Hepatocyte (in vitro differentiated cells and primary cell): Measurements from ENCODE around the gene TENM3.

DNA sequence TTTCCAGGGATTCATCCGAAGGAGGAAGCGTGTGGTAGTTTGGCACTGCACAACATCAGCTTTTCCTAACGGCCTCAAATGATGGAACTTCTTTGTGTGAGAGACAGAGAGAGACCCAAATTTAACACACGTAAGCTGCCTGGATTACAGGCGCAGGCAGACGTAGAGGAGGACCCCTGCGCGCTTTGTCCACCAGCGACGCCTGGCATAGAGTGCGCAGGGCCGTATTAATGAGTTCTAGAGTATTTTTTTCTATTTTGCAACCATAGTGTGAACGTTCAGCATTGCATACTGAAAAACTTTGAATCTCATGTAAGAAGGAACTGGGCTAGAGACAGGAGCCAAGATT, 101.8 kb upstream of the TENM3 start:
- RAMPAGE, long total RNA, result no peak
- RRBS, result no CpG with 5 or more reads among the region's 13 CpGs

DNA sequence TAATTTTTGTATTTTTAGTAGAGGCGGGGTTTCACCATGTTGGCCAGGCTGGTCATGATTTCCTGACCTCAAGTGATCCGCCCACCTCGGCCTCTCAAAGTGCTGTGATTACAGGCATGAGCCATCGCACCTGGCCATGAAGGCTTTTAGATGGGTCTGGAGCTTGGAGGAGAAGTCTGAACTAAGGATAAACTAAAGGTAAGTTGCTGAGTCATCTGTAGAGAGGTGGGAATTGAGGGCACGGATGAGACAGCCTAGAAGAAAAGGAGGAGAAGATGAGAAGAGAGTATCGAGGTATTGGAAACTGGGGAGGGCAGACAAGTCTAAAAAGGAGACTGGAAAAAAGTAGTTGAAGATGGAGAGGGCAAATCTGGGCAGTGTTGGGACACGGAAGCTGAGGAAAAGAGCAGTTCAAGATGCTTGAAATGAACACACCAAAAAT, at the start of gene TENM3:
Gene TENM3 (plus strand): TSS at position 124 of the 442 bp plus-strand sequence.
- RAMPAGE, long total RNA, result no peak
- RRBS, result no CpG with 5 or more reads among the region's 7 CpGs

DNA sequence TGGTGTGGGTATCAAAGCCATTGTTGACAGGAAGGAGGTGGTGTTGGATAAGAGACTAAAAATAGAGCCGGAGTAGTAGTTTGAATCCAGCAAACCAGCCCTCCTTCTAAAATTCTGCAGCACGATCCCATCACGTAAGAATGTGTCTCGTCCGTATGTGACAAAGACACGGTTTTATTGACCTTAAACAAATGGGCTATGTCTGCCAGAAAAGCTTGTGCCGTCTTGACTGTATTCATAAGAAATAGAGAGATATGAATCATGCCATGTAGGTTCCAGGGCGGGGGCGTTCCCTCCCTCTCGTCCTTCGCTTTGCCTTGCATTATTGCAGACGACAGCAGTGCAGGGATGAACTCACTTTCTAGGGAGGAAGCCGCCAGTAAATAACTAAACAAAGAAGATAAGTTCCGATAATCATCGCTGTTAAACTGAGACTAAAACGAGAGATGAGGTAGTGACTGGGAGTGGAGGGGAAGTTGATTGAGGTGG, 3.3 kb downstream of the TENM3 start:
- RAMPAGE, long total RNA, result no peak
- RRBS, result no CpG with 5 or more reads among the region's 16 CpGs

DNA sequence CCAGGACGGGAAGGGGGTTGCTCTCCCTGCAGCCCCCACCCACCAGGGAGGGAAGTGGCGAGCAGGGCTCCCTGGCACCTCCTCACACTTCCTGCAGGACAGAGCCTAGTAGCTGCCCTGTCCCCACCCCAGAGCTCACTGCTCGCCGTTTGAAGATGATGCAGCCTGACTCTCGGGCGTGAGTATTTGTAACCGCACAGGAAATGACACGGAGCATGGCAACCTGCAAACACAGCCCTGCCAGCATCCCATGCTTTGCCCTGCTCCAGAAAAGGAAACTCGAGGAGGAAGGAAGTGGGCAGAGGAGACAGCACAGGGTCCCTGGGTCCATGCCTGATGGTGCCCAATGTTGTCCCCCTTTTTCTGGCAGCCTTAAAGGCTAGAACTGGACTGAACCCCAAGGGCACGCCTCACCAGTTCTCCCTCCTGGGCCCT, 108.0 kb downstream of the DCTD start:
- RAMPAGE, long total RNA, result no peak
- RRBS, result no CpG with 5 or more reads among the region's 10 CpGs

DNA sequence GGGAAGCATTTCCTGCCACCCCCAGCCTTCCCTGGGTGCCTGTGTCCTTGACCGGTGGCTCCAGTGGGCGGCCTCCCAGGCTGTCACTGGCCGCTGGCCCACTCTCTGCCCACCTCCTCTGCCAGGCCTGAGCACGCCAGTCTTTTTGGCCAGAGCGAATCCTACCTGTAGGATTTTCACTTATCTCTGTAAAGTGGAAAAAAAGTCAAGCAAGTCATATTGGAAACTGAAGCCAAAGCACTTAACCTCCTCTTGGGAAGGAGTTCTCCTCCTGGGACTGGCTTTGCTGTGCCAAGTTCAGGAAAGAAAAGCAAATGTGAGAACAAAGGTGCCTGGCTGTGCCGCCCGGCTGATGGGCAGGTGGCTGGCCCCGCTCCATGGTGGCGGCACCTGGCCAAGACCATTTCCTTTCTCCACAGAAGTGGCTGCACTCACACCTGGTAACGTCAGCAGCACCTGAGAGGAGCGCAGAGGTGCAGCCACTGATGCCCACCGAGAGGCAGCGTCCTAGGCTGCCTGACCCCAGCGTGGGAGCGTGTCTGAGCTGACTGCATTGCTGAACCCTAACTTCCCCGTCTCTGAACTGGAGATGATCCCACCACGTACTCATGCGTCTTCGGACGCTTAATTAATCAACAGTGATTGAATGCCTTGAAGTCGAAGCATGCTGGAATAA, 54.3 kb downstream of the DCTD start:
- RAMPAGE, long total RNA, result no peak
- RRBS, result 17% methylated on average over 1 of the region's 21 CpGs

DNA sequence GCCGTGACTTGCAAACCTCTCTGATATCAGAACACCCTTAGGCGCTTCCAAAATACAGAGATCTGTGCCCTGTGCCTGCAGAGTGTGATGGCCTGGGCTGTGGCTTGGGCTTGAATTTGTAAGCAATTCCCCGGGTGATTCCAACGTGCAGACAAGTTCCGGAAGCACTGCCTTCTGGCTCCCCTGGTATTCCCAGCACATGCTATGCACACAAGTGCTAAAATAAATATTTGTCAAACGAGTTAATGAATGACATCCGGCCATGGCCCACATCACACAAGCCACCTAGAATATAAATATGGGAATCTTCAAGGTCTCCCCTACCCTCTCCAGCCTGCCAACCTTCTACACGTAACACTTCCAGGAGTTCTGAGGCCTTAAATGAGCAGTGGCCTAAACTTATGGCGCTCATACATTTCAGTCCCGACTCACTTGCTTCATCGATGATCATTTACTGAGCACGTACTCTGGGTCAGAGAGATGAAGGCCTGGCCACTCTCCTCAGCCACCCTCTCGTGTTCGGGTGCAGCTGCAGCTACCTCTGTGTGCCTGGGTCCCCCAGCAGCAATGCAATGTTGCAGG, 21.3 kb downstream of the DCTD start:
- RAMPAGE, long total RNA, result no peak
- RRBS, result 19% methylated on average over 3 of the region's 14 CpGs

- RAMPAGE, long total RNA, result no peak
- RRBS, result no CpG with 5 or more reads among the region's 5 CpGs
These were observed 47.5 kb downstream of the WWC2 start for GRCh38 chr4:183146422-183147033.

- RAMPAGE, long total RNA, result no peak
- RRBS, result no CpG with 5 or more reads among the region's 13 CpGs
These were observed 51.4 kb downstream of the CLDN22 start for GRCh38 chr4:183268652-183269144.

DNA sequence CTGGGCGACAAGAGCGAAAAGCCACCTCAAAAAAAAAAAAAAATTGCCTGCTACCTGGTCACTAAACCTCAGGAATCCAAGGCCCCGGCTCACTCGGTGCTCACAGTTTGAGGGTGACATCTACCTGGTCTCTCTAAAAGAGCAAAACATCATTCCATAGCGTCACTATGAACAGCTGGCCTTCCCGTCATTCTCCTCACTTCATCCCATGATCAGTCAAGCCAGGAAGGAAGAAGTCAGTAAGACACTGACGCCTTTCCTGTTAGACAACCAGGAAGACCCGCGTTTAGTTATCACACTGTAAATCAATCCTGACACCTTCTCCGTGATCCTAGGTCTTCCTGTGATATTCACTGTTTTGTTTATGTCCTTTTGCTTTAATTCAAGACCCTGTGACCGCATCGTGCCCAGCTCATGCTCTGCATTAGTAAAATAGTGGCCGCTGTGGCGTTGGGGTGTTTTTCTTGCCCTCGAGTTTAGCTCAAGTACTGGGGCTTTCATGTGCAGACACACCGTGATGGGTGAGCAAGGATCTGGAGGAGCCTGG, 31.6 kb upstream of the CDKN2AIP start:
- RAMPAGE, long total RNA, result no peak
- RRBS, result no CpG with 5 or more reads among the region's 16 CpGs

GRCh38 chr4:183444245-183444473, 277 bp upstream of the CDKN2AIP start:
- RAMPAGE, long total RNA, result no peak
- RRBS, result 1% methylated on average over 24 of the region's 32 CpGs

DNA sequence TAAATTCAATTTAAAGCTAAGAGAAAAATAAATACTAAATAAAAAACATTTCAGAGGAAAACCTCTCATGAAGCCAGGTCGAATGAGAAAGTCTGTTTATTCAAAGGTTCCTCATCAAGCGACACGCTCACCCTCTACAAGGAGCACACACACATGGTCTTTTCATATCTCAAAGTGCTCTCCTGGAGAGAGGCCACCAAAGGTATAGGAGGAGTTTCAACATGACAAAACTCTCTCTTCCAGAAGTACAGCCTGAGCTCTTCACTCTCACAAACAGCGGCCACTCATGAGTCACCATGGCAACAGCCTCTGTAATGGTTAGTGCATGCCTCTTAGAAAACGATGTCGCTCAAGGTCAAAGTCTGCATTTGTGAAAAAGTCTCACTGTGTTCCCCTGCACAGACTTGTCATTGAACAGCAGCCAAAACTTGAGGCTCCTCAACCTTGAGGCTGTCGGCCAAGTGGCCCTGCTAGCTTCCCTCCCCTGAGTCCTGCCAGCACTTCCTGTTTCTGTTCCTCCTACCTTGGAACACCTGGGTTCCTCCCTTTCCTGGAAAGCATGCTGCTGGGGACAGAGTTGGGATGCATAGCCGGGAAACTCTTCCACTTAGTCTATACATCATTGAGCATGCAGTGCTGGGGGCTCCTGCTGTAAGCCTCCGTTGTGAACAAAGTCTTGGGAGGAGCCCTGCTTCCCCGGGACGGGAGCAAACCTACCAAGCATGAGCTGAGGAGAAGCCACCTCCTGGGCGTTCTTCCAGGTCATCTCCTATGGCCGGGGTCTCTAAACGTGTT, 66.5 kb downstream of the ING2 start:
- RAMPAGE, long total RNA, result no peak
- RRBS, result 61% methylated on average over 4 of the region's 14 CpGs

DNA sequence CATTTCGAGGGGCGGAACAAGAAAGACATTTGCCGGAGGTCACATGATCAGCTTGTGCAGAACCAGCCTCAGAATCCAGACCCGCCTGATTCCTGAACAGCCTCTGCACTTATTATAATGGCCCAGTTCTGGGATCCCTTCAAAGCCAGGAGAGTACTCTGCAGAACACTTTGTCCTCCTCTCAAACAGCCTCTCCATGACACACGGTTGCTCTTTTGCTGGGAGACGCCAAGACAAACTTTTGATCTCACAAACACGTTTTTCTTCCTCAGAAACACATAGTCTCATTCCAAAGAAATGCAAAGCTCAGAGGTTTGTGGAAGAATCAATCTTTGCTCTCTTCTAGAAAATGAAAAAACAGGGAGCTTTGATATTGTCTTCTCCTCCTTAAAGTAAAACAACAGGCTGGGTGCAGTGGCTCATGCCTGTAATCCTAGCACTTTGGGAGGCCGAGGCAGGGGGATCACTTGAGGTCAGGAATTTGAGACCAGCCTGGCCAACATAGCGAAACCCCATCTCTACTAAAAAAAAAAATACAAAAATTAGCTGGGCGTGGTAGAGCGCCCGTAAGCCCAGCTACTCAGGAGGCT, 48.2 kb downstream of the RWDD4 start:
- RAMPAGE, long total RNA, result no peak
- RRBS, result no CpG with 5 or more reads among the region's 12 CpGs

DNA sequence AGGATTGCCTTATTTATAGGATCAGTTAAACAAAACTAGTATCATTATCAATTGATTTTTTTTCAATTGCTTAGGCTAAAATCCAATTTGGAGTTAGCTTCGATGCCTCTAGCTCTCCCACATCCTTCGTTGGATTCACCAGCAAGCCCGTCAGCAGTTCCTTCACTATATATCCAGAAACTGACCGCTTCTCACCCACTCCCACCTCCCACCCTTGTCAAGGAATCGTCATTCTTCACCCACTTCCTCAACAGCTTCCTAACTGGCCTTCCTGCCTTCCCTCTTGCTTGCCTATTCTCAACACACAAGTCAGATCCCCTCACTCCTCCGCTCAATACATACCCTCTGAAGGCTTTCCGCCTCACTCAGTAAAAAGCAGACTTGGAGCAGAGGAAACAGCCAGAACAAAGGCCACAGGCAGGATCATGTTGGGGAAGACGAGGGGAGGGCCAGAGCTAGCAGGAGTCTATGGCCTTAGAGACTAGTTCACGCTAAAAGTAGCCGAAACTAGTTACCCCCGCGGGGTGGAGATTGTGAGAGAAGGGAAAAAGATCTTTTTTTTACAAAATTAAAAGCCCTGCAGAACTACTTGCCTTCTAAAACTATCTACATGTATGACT, 23.7 kb downstream of the RWDD4 start:
- RAMPAGE, long total RNA, result no peak
- RRBS, result no CpG with 5 or more reads among the region's 12 CpGs

DNA sequence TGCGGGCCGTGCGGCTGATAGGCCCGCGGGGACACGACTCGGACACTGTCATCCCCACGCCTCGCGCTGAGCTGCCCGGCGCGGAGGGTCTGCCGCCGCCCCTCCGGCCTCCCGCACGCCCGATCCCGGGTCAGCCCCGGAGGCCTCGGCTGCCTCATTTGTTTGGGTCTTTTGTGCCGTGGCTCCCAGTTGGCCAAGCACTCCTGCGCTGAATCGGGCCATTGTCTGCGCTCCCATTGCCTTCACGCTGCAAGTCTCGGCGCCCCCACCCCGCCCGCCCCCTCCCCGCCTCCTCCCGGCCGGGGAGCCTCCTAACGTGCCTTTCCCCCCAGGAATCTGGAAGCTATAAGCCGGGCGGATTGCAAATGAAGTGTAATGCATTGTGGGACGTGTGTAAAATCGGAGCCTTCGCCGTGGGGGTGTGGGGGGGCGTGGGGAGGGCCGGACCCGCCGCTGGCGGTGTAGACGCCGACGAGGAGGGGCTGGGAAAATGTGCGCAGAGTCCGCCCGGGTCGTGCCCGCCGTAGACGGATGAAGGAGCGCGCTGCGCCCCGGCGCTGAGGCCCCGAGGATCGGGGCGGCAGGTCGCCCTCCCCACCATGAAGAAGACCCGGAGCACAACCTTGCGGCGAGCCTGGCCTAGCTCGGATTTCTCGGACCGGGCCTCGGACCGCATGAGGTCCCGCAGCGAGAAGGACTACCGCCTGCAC, 1.2 kb downstream of the STOX2 start:
- RAMPAGE, long total RNA, result no peak
- RRBS, result 2% methylated on average over 43 of the region's 76 CpGs

DNA sequence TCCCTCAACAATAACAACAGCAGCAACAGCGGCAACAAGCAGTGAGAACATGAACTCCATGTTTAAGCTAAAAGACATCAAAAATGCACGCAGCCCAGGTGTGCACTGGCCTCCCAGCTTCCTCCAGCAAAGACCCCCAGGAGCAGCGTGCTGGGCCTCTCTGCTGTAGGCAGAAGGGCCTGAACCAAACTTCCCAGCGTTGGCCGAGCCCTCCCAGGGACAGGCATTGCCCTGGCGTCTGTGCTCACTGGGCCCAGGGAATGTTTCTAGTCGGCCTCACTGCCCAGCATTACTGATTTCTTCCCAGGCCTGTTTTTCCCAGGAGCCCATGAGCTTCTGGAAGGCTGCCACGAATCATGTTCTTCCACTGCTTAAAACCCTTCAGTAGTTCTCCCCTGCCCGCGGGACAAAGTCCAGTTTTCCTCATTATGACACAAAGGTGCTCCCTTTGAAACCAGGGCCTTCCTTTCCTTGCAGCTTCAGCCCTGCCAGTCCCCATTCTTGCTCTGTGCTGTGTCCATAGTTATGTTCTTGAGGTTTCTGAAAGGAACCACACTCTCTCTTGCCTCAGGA, 93.3 kb upstream of the ENPP6 start:
- RAMPAGE, long total RNA, result no peak
- RRBS, result no CpG with 5 or more reads among the region's 10 CpGs

DNA sequence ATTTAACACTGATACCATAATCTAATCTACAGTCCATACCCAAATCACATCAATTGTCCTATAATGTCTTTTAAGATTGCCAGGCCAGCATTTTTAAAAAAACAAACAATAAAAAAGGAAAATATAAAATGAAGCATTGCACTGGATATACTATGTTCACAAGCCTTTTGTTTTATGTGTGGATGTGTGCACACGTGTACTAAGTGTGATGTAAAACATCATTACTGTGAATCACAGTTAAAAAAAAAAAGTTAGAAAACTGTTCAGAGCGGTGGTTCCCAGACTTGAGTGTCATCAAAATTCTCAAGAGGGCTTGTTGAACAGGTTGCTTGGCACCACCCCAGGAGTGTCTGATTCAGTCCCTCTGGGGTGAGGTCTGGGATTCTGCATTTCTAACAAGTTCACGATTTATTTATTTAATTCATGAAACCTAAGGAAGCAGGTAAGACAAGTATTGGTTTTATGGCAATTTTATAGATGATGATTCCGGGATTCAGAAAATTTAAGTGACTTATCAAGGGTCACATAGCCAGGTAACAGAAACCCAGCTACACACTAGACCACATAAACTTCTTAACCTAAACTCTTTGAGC, 1.8 kb downstream of the CENPU start:
- RAMPAGE, long total RNA, result no peak
- RRBS, result no CpG with 5 or more reads among the region's 4 CpGs

- RAMPAGE, long total RNA, result no peak
- RRBS, result no CpG with 5 or more reads among the region's 6 CpGs
These were observed 43.6 kb downstream of the ACSL1 start for GRCh38 chr4:184782052-184782697.

- RAMPAGE, long total RNA, result no peak
- RRBS, result no CpG with 5 or more reads among the region's 16 CpGs
These were observed 43.0 kb downstream of the ACSL1 start for GRCh38 chr4:184782698-184783305.

DNA sequence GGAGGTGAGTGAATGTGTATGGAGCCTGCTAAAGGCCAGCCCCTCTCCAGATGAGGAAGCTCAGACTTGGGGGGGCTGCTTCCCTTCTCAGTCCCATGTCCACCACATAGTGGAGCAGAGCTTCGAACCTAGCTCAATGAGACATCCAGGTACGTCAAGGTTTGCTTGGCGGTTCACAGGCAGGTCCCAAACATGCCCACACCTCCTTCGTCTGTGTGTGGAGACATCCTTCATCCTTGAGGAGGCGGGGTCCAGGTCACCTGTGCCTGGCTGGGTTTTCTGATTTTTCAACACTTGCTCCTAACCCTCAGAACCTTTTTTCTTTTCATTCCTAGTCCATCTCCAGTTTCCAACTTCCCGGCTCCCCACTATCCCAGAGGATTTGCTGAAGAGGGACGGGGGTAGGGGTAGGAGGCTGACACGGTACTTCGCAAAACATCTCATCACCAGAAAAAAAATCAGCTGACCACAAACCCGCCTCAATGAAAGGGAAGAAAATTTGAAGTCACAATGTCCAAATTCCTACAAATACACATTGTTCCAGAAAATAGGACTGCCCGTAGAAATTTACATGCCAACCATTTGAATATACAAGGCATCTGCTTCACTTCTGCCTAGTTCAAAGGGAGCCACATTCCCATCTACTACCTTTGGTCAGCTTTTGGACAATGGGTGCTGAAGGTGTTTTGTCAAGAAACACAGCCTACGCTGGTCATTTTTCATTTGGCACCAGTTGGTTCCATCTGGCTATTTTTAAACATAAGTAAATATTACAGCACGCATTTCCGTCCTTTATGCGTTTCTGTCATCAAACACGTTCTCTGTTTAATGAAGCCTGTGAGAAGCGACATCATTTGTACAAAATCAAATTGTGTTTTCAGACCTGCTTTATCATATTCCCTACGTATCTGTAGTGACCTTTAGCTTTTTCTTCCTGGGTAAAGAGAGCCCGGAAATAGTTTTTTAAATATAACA, 30.9 kb downstream of the ACSL1 start:
- RAMPAGE, long total RNA, result no peak
- RRBS, result no CpG with 5 or more reads among the region's 19 CpGs

DNA sequence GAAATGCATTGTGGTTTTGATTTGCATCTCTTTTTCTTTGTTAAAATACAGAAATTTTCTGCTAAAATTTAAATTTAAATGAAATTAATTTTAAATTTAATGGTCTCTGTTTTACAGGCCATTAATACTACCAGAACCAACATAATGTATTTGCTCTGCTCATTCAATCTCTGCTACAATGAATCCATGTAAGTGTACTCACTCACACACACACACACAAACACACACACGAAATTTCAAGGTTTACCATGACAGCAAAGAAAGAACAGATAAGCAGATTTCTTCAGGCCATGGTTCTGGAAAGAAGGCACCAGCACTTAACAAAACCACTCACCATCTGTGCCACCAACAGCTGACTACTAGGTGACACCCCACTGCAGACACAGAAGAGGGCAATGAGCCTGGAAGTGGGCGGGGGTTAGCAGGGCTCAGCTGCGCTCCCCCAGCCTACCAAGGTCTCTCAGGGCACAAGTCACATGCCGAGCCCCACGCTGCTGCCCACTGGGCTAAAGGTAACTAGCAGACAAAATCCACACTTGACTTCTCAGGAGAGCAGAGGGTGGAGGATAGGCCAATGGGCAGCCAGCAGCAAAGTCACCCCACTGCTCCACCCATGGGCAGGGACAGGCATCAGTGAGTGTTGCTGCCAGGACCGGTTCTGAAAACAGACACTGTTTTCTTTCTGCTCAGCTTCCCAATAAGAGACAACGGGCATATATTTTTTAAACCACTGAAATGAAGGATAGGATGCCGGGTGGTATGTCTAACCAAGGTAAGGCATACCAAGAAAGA, 20.4 kb downstream of the ACSL1 start:
- RAMPAGE, long total RNA, result start-site peak on the minus strand centred at position 366 of the sequence, 57 bp wide, 136 and 89 reads in 2 replicates
- RRBS, result 27% methylated on average over 1 of the region's 8 CpGs